RPMI7951 (cell line): ENCODE measurements around the genes WFDC11, WFDC10B and CDH22.

GRCh38 chr20:45670171-45670513 lies at the start of gene WFDC11:
TSS of gene WFDC11 (minus strand) at chr20:45670239.
- RAMPAGE, long total RNA, result no peak

DNA sequence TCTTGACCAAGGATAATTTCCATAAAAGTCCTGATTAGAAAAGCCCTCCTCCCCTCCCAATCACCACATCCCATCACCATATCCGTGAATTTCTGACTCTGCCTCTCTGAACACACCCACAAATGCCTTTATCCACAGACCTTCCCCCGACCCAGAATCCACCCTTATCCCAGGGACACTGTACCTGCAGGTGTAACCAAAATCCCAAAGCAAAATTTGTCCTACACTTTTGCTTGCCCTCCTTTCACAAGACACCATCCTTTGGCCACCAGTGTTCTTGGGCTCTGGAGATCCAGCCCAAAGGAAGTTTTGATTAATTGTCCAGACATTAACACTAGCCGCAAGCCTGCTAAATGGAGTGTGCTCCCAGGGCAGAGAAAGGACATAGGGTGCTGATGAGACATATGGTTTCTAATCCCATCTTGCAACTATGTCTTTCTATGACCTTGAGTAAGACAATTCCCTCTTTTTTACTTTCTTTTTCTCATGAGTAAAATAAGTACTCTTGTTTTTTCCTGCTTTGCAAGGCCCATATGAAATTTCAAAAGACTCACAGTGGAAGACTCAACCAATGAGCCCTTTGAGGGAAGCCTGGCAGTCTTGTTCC lies at the start of gene WFDC10B:
Gene WFDC10B (minus strand): TSS at position 286 of the 607 bp plus-strand sequence.
- RAMPAGE, long total RNA, result no peak

GRCh38 chr20:45823939-45825113 lies 2.8 kb downstream of the TNNC2 start:
- RAMPAGE, long total RNA, result no peak

DNA sequence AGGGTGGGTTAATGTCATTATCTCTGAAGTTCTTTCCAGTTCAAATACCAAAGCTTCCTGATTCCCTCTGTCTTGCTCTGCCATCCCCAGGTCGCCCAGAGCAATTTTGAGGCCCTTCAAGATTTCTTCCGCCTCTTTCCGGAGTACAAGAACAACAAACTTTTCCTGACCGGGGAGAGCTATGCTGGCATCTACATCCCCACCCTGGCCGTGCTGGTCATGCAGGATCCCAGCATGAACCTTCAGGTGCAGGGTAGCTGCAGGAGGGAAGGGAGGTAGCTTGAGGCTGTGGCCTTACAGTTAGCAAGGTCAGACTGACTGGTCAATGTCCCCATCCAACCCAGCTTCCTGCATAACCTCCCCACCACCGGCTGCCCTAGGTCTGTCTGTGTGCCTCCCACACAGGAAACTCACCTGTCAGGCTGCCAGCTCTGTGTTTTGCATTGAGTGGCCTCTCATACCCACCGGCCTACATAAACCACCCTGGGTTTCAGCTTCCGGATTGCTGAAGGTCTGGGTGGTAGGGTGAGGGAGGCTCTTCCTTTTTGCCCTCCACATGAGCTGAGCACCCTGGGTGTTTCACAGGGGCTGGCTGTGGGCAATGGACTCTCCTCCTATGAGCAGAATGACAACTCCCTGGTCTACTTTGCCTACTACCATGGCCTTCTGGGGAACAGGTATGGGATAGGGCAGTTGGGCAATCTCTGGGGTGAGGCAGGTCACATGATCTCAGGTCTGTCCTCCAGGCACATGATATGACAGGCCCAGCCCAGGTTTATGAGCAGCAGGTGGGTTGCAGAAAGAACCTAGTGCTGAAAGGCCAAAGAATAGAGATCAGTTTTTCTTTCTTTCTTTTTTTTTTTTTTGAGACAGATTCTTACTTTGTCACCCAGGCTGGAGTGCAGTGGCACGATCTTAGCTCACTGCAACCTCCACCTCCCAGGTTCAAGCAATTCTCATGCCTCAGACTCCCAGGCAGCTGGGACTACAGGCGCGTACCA lies 1.8 kb downstream of the CTSA start:
- RAMPAGE, long total RNA, result no peak

GRCh38 chr20:45934771-45935683 lies 544 bp downstream of the PCIF1 start:
- RAMPAGE, long total RNA, result no peak

GRCh38 chr20:45947097-45947980 lies 12.9 kb downstream of the PCIF1 start:
- RAMPAGE, long total RNA, result no peak

DNA sequence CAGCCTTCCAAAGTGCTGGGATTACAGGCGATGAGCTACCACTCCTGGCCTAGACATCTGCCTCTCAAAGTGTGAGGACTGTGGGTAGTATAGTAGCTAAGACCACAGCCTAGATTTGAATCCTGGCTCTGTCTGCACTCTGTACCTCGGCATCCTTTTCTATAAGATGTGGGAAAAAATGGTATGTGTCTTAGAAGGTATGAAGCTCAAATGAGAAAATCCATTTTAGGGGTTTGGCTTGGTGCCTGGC lies 1.2 kb downstream of the ZNF335 start:
- RAMPAGE, long total RNA, result no peak

DNA sequence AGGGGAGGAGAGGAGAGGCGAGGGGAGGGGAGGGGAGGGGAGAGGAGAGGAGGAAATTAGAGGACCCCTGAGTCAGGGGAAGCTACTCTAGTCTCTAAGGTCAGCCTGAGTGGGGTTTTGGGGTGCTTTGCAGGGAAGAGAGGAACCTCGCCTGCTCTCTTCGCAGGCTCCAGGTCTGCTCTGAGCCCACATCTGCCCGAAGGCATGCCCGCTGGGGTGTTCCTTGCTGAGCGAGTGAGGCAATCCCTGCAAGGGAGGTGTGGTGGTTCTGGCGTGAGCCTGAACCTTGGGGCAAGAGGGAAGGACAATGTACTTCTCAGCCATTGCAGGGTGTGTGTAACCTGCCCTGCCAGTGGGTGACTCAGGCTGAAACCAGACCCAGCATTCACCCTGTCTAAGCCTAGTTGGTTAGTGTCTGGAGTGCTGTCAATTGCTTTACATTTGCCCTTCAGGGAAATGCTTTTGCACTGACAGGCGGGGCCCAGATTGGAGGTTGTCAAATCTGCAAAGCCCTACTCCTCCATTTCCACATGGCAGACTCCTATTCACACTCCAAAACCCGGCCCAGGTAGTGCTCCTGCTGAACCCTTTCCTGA lies 15.3 kb upstream of the MMP9 start:
- RAMPAGE, long total RNA, result no peak

DNA sequence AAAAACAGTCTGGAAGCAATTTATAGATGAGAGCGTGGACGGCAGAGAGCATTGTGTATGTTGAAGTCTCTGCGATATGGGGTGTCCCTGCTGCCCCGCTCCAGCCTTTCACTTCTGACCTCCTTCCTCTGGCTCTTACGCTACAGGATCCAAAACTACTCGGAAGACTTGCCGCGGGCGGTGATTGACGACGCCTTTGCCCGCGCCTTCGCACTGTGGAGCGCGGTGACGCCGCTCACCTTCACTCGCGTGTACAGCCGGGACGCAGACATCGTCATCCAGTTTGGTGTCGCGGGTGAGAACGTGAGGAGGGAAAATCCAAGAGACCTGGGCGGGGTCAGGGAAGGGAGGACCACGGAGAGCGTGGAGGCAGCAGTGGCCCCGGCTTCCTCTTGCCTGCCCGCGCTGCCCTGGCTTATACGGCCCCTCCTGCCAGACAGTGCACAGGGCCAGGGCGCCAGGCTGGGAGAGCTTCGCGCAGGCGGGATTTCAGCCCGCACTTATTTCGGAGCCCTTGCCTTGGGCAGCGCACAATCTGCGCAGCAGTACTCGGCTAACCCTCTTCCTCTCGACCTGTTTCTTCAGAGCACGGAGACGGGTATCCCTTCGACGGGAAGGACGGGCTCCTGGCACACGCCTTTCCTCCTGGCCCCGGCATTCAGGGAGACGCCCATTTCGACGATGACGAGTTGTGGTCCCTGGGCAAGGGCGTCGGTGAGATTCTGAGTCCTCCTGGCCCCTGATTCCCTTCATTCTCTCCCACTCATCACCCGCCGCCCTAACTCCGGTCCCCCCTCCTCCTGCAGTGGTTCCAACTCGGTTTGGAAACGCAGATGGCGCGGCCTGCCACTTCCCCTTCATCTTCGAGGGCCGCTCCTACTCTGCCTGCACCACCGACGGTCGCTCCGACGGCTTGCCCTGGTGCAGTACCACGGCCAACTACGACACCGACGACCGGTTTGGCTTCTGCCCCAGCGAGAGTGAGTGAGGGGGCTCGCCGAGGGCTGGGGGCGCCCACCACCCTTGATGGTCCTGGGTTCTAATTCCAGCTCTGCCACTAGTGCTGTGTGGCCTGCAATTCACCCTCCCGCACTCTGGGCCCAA lies 2.0 kb downstream of the MMP9 start:
- RAMPAGE, long total RNA, result no peak

- RAMPAGE, long total RNA, result no peak
Measured at GRCh38 chr20:46011637-46011889, 2.9 kb downstream of the MMP9 start.

DNA sequence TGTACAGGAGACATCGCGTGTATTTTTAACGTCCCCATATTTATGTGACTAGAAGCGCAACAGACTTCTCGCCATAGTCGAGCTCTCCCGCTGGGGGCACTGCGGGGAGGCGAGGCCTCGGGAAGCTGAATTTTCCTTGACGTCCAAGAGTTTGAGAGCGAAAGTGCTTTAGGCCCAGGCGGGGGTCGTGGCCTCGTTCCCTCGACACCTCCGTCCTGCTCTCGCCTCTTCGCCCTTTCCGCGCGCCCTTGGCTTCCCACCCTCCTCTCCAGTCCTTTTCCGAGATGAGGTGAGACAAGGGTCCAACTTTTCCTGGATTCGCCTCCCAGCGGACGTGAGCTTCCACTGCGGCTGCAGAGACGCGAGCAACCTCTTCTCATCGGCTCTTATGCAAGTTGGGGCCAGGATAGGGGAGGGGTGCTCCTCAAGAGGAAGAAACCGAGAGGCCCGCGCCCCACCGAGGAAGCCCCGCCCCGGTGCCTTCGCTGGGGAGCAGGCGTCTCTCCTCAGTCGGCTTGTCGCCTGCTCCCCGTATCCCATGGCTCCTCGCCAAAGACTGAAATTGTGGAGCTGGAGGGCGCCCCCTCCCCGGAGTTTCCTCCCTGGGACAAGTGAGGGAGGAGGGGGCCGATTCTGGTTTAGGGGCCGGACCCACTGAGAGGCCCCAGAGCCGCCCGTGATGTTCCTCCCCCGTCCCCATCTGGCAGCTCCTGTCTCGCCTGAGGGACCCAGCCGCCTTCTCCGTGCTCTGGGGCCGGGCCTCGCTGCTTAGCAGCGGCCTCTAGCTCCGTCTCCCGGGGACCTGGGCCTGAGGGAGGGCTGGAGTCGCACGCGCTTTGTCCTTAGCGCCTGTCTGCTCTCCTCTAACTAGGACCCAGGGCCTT lies 29.4 kb downstream of the SLC12A5 start:
- RAMPAGE, long total RNA, result no peak

- RAMPAGE, long total RNA, result no peak
Measured at GRCh38 chr20:46081660-46082494, 7.9 kb downstream of the NCOA5 start.

DNA sequence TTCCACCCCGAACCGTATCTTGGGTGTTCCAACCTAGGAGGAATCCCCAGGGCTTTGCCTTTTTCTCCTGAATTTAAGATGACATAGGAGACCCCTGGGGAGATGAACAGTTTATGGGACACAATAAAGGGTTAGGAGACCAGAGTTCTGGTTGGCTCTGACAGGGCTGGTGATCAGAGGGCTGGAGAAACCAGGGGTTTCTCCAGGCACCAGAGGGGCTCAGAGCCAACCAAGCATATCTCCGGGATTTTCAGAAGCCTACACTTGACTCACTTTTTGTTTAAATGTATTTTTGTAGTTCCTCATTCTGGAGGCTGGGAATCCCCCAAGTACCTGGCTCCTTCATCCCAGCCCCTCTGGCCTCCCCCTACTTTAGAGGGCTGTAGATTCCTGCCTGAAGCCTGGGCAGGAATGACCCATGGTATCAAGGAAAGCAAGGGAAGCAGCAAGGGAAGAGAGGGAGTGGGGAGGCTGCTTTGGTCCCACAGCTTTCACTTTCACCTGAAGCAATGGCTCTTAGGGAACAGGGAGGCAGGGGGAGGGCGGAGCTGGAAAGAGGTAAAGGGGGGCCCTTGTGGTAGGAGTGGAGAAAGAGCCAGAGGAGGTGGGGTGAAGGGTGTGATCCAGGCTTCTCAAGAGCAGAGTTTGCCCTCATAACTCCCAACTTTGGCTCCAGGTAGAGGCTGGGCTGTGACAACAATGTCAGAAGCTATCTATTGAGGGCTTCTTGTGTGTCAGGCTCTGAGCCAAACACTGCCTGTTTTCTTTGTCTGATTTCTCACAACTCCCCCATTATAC lies 1.0 kb downstream of the CD40 start:
- RAMPAGE, long total RNA, result no peak

GRCh38 chr20:46305381-46306182 lies 2.7 kb downstream of the CDH22 start:
- RAMPAGE, long total RNA, result no peak

DNA sequence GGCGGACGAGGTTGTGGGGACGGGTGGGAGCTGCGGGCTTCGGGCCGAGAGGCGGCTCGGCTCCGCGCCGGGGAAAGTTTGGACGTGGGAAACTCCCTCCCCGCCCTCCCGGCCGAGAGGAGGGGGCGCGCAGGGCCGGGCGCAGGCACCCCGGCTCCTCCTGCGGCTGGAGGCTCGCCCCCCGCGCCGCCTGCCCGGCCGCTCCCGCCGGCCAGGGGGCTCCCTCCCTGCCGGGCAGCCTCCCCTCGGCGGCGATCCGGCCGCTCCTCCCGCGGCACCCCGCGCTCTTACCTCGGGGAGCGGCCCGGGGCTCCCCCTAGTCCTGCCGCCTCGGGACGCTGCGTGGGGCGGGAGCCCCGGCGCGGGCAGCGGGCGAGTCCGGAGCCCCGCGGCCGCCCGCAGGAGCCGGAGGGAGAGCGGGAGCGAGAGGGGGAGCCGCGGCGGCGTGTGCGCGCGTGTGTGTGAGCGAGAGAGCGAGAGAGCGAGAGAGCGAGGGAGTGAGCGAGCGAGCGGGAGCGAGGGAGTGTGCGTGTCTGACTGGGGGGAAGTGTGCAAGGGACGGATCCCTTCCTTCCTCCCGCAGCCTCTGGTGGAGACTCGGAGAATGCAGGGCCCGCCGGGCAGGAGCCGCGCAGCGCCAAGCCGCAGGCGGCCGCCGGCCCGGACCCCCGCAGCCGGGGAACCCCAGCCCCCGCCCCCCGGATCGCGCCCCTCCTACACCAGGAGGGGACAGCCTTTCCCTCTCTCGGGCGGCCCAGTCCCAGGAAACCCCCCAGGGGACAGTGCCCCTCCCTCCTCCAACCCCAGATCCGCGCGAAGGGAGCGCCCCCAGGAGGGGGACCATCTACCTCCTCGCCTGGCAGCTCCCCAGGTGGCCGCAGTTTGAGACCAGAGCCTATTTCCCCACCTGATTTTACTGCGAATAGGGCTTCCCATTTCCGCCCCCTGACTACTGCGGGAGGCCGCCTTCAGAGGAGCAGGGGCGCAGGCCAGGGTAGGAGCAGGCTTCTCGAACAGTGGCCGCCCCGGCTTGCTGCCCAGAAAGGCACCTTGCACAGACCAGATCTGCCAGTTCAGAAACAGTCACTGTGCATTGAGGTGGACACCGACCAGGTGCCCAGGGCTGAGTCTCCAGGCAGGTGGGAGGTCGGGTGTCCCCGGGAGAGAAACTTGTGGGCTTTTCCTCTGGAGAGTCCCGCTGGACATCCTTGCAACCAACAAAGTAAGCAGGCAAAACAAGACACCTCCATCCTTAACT lies at the start of gene CDH22:
Gene CDH22 (minus strand): TSS at position 535 of the 1,258 bp plus-strand sequence.
- RAMPAGE, long total RNA, result no peak

GRCh38 chr20:46363517-46364263 lies 535 bp downstream of the SLC35C2 start:
- RAMPAGE, long total RNA, result no peak

DNA sequence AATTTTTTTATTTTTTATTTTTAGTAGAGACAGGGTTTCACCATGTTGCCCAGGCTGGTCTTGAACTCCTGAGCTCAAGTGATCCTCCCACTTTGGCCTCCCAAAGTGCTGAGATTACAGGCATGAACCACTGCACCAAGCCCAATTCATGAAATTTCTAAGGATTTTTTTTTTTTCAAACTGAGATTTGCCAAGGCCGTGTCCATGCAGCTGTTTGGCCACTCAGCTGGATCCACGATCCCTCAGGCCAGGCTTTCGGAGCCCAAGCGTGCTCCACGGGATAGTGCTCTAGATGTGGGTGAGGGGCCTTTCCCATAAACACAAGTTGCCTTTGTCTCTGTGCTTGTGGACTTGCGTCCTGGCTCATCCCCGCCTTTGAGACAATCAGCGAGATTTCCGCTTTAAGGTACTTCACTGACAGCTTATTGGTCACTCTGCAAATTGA lies 19.4 kb downstream of the SLC2A10 start:
- RAMPAGE, long total RNA, result no peak

- RAMPAGE, long total RNA, result no peak
Measured at GRCh38 chr20:46850469-46850861, 44.2 kb upstream of the EYA2 start.

DNA sequence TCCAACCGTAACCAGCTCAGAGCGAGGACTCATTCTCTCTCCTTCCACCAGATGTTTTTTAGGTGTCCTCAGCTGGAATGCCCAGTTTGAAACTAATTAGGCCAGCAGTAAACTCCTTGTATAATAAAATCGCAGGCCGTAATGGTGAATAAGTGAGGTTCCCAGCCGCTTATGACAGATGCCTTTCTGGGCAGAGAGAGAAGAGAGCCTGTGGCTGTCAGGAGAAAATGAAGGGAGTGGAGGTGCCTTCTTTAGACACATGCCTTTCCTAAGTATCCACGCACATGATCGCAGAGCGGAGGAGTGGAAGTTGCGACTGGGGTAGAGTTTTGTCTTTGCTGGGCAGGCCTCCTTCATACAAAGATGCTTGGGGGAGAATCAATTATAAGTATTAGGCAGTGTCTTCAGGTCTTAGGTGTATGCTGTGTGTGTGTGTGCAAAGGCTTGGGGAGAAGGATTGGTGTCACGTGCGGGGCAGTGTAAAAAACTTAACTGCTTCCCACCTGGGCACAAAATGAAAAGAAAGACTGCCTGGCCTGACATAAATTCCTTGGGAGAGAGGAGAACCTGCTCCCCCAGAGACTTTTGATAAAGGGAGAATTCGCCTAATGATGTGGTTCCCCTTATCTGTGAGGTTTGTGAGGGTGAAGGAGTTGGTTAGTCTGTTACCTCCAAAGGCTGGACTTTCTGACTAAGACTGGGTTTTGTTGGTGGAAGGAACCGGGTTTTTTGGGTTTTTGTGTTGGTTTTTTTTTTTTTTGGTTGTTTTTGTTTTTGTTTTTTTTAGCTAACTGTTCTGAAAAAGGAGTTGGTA lies 3.1 kb downstream of the EYA2 start:
- RAMPAGE, long total RNA, result no peak

- RAMPAGE, long total RNA, result no peak
Measured at GRCh38 chr20:47032900-47033203, 138.2 kb downstream of the EYA2 start.